Gastroesophageal sphincter (tissue), 4 donors: ENCODE measurements around a stretch of chr3.

DNA sequence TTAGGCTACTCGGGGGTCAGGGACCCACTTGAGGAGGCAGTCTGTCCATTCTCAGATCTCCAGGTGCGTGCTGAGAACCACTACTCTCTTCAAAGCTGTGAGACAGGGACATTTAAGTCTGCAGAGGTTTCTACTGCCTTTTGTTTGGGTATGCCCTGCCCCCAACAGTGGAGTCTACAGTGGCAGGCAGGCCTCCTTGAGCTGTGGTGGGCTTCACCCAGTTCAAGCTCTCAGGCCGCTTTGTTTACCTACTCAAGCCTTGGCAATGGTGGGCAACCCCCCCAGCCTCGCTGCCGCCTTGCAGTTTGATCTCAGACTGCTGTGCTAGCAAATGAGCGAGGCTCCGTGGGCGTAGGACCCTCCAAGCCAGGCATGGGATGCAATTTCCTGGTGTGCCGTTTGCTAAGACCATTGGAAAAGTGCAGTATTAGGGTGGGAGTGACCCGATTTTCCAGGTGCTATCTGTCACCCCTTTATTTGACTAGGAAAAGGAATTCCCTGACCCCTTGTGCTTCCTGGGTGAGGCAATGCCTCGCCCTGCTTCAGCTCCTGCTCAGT lies 310.5 kb upstream of the CFAP20DC start:
- PRO-cap = no peak
- RAMPAGE, long total RNA, 4 experiments = no peak in any of the 4 experiments

DNA sequence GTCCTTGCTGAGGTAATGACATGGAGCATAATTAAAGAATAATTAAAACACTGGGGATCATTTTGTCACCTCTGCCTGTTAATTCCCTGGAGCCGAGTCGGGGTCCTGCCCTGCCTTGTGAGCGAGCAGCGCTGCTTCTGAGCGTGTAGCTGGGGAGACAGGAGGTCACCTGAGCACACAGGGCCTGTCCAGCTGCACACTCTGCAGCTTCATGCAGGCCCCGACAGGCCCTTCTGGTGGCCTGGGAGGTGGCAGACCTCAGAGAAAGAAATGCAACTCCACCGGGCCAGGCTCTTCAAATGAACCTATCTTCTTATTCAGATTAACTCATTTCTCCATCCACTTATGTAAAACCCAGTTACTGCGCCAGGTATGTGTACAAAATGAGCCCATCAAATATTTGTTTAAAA lies 628.2 kb upstream of the CFAP20DC start:
- PRO-cap = no peak
- RAMPAGE, long total RNA, 4 experiments = no peak in any of the 4 experiments

GRCh38 chr3:60010664-60011394 lies 961.0 kb upstream of the CFAP20DC start:
- PRO-cap = no peak
- RAMPAGE, long total RNA, 4 experiments = no peak in any of the 4 experiments

DNA sequence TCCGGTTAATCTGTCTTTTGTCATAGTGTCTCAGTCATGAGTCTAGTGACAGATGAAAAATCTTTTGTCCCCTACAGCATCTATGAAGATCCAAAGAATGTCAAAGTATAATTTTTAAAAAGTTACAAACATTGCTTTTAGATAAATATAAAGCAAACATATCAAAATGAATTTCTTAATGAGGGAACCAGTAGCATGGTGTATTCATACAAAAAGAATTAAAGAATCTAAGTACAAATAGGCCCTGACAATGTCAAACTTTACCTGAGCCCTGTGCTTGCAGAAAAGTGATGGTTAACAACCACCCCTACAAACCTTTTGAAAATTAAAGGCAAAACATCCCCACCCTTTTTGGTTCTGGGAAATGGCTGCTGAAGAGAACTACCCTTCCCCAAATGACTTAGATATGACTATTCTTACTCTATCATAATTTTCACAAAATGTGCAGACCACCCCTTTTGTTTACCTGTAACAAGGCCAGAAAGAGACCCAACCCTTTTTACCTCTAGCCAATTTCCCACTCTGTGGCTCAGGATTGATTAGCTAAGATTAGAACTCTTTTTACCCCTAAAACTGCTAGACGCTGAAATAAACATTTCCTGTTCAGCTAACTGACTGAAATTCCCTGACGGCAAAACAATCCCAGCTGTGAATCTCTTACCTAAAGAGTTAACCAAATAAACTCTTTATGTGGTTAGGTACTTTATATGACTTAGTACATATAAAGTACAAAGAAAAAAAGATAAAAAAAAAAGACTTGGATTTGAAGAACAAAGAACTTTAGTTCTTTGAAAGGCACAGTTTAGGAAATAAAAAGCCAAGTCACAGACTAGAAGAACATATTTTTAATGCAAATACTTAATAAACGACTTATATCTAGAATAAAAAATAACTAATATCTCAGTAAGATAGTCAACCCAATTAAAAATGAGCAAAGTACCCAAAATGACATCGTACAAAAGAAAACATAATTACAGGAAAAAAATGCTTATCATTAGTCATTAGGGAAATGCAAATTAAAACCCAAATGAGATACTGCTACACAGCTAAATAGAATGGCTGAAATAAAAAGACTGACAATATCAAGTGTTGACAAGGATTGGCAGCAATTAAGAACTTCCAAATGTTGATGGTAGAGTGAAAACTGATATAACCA lies 988.8 kb downstream of the FHIT start:
- PRO-cap = no peak
- RAMPAGE, long total RNA, 4 experiments = no peak in any of the 4 experiments

DNA sequence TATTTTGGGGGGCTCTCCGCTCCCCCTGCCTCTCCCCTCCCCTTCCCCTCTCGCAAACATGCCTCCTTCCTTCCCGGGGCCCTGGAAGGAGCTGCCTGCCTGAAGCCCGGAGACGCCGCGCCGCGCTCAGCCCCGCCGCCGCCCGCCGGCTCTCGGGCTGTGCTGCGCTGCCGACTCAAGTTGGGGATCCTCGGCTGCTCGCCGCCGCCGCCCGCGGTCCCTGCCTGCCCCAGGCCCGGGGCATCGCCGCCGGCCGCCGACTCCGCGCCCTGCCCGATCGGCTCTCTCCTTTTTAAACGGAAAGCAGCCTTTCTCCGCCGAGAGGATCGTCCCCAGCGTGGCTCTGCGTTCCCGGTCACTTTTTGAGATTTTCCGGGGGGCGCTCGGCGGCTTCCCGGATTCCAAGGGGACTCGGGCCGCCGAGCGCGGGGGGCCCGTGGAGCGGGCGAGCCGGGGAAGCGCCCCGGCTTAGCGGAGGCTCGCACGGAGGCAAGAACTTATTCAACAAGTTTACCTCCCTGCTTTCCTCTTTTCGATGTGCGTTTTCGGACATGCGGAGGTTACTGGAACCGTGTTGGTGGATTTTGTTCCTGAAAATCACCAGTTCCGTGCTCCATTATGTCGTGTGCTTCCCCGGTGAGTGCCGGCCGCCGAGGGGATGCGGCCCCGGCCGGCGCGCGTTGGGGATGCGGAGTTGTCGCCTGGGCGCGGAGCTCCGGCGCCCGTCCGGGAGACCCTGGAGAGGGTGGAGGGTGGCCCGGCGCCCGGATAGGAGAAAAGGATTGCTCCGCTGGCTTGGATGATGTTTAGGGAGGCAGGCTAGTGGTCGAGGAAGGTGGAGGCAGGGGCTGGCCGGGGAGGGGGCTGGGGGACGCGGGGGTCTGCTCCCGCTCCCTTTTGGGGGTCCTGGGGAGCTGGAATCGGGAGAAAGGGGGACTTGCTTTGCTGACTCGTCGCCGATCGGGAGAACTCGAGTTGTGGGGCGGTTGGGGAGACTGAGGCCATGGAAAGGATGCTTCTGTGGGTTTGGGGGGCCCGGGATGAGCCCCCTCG lies 692 bp downstream of the PTPRG start:
- PRO-cap = bidirectional peak, plus-strand start at position 397 of the sequence, minus-strand start at position 266 of the sequence; bidirectional peak, plus-strand start at position 802 of the sequence, minus-strand start at position 688 of the sequence
- RAMPAGE, long total RNA, 4 experiments = start-site peak on the plus strand in 1 of 4 experiments, centred at position 432 of the sequence, 13 reads per replicate

GRCh38 chr3:61564132-61565188 lies 3.1 kb downstream of the PTPRG start:
- PRO-cap = unidirectional peak, minus-strand start at chr3:61564654
- RAMPAGE, long total RNA, 4 experiments = no peak in any of the 4 experiments

- PRO-cap = no peak
- RAMPAGE, long total RNA, 4 experiments = no peak in any of the 4 experiments
Observed at GRCh38 chr3:61637147-61637980, 76.0 kb downstream of the PTPRG start.

GRCh38 chr3:61769534-61770457 lies 208.4 kb downstream of the PTPRG start:
- PRO-cap = no peak
- RAMPAGE, long total RNA, 4 experiments = no peak in any of the 4 experiments

- PRO-cap = no peak
- RAMPAGE, long total RNA, 4 experiments = start-site peak on the plus strand in 1 of 4 experiments, at chr3:61808084-61808167 at its widest, 9 reads per replicate
Observed at GRCh38 chr3:61807651-61808395, 246.5 kb downstream of the PTPRG start.

- PRO-cap = no peak
- RAMPAGE, long total RNA, 4 experiments = start-site peak on the minus strand in 1 of 4 experiments, at chr3:62150035-62150064 at its widest, 8 reads per replicate
Observed at GRCh38 chr3:62149892-62150431, 168.9 kb upstream of the C3orf14 start.

DNA sequence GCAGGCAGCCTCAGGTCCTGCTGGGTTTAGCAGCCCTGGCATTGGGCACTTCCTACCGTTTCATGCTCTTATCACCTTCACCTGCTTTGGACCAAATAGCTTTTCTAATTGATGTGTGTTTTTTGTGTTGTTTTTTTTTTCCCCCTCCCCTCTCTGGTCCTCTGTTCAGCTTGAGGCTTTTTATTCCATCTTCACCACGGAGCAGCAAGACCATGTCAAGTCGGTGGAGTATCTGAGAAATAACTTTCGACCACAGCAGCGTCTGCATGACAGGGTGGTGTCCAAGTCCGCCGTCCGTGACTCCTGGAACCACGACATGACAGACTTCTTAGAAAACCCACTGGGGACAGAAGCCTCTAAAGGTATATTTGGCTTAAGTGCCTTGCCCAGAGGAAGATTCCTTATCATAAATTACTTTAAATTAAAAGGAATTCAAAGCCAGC lies 151.0 kb upstream of the C3orf14 start:
- PRO-cap = no peak
- RAMPAGE, long total RNA, 4 experiments = no peak in any of the 4 experiments

DNA sequence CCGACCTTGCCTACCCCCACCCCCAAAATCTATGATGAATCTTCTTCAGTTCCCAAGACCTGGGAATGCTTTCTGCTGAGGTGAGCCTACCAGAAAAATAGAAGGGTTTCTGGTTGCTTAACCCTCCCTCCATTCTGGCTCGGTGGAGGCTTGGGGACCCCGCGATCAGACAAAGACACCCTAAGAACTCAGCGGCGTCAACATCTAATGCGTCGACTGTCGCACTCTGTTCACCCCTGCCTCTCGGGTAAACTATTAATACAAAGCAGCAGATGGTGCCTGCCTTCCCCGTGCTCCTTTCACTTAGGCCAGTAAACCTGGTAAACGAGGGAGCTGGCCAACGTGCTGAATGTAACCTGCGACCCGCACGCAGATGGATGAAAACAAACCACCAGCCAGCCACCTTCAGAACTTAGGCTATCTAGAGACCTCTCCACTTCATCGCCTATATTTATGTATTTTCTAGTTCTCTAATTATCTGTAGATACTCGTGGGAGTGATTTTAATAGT lies 800 bp upstream of the CADPS start:
- PRO-cap = no peak
- RAMPAGE, long total RNA, 4 experiments = no peak in any of the 4 experiments

- PRO-cap = no peak
- RAMPAGE, long total RNA, 4 experiments = no peak in any of the 4 experiments
Observed at GRCh38 chr3:63136171-63136474, 142.0 kb upstream of the SYNPR start.

DNA sequence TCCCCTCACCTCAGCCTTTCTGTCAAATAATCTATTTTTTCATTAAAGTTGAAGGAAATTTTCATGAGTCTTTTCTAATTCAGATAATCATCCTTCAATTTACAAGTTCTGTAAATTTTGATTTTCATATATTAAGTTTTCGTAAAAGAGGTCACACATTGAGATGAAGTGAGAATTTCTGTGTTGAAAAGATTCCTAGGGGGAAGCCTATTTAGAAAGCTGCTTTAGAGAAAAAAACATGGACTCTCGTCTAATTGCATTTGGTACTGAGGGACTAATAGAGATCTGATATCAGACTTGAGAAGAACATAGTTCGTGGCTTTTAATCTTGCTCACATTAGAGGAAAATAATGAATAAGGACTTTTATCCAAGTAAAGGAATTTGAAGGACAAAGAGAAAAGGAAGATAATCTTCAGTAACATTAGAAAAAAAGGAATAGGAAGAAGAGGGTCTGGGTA lies 29.5 kb downstream of the SYNPR start:
- PRO-cap = no peak
- RAMPAGE, long total RNA, 4 experiments = no peak in any of the 4 experiments

DNA sequence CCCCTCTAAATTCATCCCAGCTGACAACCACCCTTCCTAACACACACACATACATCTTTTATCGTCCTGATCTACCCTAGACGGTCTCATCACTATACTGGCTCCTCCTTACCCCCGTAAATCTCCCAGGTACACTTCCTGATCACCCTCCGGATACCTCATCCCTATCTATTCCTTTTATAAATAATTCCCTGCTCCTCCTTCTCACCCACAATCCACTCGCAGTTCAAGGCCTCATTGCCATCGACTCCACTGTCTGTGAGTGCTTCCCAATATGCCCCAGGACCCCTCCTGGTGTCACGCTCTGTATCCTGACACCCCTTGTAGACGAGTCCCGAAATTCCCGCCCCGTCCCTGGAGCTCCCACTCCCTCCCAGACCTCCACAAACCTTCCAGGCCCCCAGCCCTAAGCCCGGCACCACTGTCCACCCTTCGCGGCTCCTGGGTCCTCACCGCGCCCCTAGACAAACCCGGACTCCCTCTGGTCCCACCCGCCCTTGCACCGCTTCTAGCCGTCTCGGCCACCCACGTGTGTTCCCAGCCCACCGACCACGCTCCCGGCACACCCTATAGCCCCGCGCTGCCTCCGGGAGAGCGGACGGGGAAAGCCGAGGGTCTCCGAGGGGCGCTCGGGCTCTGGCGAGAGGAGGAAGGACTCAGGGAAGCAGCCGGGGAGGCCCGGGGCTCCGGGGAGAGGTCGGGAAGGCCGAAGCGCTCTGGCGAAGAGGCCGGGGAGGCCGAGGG lies 495 bp downstream of the THOC7 start:
- PRO-cap = unidirectional peak, plus-strand start at position 211 of the sequence
- RAMPAGE, long total RNA, 4 experiments = no peak in any of the 4 experiments

DNA sequence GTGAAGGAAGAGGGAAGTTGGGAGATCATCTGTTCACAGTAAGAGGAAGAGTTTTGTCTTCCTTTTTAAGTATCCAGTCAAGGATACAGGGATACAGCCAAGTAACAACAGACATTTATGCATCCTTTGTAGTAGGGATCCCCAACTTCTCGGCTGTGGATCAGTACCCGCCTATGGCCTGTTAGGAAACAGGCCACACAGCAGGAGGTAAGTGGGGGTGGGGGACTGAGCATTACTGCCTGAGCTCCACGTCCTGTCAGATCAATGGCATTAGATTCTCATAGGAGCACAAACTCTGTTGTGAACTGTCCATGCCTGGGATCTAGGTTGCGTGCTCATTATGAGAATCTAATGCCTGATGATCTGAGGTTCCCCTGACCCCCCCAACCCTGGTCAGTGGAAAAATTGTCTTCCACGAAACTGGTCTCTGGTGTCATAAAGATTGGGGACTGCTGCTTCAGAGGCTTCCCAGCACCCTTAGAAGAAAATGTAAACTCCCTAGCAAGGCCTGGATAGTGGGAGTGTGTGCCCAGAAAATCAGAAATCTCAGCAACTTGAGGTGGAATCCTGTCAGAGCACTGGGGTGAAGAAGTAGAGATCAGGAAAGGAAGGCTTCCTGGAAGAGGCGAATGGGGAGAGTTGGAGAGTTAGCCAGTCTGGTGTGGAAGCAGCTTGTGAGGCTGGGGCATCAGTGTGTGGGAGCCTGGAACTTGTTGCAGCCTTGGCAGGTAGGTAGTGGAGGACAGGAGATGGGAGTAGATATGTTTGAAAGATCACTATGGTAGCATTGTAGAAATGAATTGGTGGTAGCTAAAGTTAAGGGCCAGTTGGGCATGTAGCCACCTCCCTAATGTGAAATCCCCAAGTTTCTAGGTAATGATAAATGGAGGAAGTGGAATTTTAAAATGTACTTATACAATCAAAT lies 61.8 kb downstream of the ATXN7 start:
- PRO-cap = no peak
- RAMPAGE, long total RNA, 4 experiments = no peak in any of the 4 experiments

DNA sequence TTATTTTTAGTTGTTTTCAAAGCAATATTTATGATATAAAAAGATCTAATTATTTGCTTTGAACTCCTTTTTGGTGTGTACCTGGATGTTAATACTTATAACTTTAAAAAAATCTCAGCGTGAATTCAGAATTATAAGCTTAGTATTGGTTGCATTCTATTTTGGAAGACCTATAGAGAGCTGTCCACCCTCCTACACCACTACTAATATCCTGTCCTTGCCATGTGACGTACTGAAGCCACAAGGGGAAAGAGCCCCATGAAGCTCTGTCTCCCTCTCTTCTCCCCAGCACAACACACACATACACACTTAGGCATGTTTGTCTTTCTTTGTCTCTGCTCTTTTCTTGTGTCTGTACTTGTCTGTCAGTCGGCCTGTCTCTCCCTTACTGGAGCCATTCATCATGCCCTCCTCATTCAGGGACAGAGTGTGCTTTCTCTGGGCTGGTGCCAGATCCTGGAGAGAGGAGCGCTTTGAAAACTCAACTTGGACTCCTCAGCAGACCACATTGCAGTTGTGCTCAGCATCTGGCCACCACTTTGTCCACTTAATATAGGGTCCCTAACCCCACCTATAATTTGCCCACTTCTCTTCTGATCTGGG lies 47.6 kb downstream of the PSMD6 start:
- PRO-cap = no peak
- RAMPAGE, long total RNA, 4 experiments = no peak in any of the 4 experiments

GRCh38 chr3:64011430-64012048 lies 11.8 kb downstream of the PSMD6 start:
- PRO-cap = no peak
- RAMPAGE, long total RNA, 4 experiments = no peak in any of the 4 experiments

DNA sequence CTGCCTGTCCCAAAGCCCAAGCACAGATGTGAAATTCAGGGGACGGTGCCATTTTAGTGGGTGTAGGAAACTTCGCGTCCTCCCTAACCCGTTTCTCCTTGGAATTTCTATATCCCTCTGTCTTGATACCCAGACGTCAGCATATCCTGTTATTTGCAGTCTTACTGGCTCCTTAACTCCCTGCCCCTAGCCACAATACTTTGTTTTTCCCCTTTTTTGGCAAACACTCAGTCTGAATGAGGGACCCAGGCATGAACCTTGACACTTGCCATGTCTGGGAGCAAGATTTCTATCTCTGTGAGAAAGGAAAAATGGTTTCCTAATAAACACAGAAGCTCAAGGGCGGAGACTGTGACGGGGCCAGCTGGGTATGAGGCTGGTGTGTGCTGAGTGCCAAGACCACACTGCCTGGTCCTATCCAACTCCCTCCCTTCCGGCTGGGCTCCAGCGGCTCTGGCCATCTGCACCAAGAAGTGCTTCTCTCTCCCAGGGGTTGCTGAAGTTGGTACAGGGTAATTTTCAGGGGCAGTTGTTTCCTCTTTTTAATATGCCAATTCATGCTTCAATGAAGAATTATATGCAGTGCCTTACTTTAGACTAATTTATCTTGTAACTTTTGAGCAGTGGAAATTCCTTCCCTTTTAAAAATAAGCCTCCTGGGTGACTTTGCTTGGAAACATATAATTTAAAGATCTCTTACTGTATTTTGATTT lies 15.0 kb downstream of the PRICKLE2 start:
- PRO-cap = bidirectional peak, plus-strand start at position 402 of the sequence, minus-strand start at position 372 of the sequence
- RAMPAGE, long total RNA, 4 experiments = no peak in any of the 4 experiments

DNA sequence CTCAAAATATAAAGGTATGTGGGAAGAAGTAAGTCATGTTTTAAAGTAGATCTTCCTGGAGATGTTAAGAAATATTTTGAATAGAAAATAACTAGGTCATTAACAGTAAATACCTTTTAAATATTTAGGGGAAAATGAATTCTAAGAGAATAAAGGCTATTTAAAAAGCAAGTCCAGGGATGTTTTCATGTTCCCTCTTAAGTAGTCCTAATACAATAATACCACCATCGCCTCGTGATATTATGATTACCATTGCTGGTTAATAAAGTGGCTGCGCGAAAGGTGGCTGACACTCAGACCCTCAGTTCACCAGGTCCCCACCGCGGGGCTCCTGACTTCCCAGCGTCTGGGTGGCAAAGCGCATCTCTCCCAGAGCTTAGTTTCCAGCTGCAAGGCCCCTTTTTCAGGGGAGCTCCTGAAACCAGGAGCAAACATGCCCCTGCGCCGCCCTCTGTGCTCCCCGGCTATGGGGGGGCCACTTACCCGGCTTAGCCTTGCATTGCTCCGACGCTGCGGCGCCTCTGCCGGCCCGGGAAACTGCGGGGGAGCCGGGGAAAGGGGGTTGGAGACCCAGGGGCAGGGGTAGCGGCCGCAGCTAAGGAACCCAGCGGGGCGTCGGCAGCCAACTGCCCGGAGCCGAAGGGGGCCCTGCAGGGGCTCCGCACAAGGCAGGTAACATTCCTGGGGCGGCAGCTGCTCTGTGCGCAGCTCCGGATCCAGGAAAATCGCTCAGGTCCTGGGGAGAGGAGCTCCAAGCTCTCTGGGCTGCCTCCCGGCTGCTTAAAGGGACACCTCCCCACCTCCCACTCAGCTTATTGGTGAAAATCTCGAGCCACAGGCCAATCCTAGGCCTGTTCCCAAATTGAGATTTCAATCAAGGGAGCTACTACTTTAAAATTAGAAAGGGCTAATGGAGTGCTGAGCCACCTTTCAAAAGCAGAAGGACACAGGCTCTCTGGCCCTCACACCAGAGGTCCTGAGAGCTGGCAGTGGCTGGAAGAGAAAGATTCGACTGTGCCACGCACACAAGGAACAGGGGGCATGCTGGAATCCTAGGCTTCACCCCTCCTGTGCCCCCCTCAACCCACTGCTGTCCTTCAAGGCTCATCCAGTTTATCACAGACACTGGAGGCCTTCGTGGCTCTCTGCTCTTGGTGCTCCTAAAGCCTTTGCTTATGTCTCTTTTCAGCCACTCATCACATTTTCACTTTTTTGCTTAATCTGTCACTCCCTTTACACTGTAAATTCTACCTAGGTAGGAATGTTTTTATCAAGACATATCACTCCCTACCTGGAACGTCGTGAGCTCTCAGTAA lies 42.6 kb upstream of the PRICKLE2 start:
- PRO-cap = bidirectional peak, plus-strand start at position 497 of the sequence, minus-strand start at position 455 of the sequence; bidirectional peak, plus-strand start at position 894 of the sequence, minus-strand start at position 727 of the sequence
- RAMPAGE, long total RNA, 4 experiments = start-site peak on the minus strand in 4 of 4 experiments, centred at positions 724 to 749 of the sequence, 122 to 1,160 reads per replicate